ENCODE data around the genes MYO15A, GRAPL and SLC47A1.

- PRO-cap, 3 experiments = no peak in any of the 3 experiments
- RAMPAGE, long total RNA = no peak
Measured at GRCh38 chr17:17958479-17958887, 13.7 kb downstream of the TOM1L2 start.

DNA sequence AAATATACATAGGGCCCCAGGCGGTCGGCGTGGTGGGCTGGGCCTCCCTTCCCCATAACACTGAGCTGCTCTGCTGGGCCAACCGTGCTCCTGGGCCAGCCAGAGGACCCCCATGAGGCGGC is at the start of gene MYO15A:
Gene MYO15A (plus strand): TSS at position 85 of the 122 bp plus-strand sequence.
- PRO-cap, 3 experiments = no peak in any of the 3 experiments
- RAMPAGE, long total RNA = no peak

GRCh38 chr17:18182508-18182704 is 1.2 kb upstream of the ALKBH5 start:
- PRO-cap, 3 experiments = no peak in any of the 3 experiments
- RAMPAGE, long total RNA = no peak

DNA sequence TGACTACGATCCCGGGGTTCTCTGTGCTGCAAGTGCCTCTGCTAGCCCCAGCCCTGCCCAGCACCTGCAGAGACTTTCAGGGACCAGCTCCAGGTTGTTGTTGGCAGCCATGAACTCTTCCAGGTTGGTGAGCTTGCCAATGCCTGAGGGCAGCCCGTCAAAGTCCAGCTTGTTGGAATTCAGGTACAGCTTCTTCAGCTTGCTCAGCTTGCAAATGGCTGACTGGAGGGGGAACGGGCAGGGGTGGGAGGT is 5.4 kb downstream of the FLII start:
- PRO-cap, 3 experiments = no peak in any of the 3 experiments
- RAMPAGE, long total RNA = no peak

GRCh38 chr17:18261206-18261621 is 752 bp downstream of the MIEF2 start:
- PRO-cap, 3 experiments = no peak in any of the 3 experiments
- RAMPAGE, long total RNA = no peak

DNA sequence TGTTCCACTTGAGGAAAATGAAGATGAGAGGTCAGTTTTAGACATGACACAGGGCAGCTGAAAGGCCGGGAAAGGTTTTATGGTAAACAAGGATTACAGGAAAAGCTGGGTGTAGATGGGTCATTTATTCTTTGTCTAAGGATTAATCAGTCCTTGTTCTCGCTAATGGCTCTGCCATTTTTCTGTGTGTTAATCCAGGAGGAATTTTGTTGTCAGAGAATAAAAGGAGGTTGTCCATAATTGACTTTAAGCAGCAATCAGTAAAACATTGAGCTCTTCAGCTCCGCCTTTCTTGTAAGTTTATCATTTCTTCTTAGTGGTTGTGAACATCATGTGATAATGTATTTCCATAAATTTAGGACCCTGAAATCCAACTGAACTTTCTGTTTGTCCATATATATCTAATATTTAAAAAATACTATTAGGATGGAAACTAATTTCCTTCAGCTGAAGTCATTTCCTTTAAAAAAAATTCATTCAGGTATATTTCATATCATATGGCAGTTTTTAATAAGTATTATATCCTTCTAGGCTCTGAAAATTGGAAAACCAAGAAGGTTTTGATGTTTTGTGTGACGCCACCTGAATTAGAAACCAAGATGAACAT is 7.4 kb downstream of the PRPSAP2 start:
- PRO-cap, 3 experiments = no peak in any of the 3 experiments
- RAMPAGE, long total RNA = no peak

DNA sequence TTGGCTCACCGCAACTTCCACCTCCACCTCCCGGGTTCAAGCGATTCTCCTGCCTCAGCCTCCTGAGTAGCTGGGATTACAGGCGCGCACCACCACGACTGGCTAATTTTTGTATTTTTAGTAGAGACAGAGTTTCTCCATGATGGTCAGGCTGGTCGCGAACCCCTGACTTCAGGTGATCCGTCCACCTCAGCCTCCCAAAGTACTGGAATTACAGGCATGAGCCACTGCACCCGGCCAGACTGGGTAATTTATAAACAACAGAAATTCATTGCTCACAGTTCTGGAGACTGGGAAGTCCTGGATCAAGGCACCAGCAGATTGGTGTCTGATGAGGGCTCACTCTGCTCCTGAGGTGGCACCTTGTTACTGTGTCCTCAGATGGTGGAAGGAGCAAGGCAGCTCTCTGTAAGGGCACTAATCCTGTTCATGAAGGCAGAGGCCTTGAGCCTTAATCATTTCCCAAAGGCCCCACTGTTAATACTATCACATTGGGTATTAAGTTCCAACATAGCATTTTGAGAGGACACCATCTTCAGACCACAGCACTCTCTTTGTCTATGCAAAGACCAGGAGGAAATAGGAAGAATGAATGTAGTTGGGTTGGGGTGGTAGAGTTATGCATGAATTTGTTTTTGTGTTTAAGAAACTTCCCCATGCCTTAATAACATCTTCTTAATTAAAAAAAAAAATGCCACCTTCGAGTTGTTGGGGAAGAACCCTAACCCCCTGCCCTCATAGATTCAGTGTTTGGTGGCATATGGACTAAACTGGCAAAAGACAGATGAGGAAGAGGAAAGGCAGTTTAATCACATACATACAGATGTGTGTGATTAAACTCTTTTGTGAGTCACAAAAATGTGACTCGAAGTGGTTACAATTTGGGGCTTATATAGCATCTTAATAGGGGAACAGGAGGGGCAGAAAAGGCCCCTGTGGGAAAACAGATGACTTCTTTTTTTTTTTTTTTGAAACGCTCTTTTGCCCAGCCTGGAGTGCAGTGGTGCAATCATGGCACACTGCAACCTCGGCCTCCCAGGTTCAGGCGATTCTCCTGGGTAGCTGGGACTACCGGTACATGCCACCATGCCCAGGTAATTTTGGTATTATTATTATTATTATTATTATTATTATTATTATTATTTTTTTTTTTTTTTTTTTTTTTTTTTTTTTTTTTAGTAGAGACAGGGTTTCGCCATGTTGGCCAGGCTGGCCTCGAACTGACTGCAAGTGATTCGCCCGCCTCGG is 35.1 kb upstream of the SLC5A10 start:
- PRO-cap, 3 experiments = no peak in any of the 3 experiments
- RAMPAGE, long total RNA = no peak

- PRO-cap, 3 experiments = no peak in any of the 3 experiments
- RAMPAGE, long total RNA = no peak
Measured at GRCh38 chr17:18977882-18978787, 26.2 kb downstream of the SLC5A10 start.

- PRO-cap, 3 experiments = no peak in any of the 3 experiments
- RAMPAGE, long total RNA = no peak
Measured at GRCh38 chr17:18981259-18982587, 22.8 kb downstream of the FAM83G start.

DNA sequence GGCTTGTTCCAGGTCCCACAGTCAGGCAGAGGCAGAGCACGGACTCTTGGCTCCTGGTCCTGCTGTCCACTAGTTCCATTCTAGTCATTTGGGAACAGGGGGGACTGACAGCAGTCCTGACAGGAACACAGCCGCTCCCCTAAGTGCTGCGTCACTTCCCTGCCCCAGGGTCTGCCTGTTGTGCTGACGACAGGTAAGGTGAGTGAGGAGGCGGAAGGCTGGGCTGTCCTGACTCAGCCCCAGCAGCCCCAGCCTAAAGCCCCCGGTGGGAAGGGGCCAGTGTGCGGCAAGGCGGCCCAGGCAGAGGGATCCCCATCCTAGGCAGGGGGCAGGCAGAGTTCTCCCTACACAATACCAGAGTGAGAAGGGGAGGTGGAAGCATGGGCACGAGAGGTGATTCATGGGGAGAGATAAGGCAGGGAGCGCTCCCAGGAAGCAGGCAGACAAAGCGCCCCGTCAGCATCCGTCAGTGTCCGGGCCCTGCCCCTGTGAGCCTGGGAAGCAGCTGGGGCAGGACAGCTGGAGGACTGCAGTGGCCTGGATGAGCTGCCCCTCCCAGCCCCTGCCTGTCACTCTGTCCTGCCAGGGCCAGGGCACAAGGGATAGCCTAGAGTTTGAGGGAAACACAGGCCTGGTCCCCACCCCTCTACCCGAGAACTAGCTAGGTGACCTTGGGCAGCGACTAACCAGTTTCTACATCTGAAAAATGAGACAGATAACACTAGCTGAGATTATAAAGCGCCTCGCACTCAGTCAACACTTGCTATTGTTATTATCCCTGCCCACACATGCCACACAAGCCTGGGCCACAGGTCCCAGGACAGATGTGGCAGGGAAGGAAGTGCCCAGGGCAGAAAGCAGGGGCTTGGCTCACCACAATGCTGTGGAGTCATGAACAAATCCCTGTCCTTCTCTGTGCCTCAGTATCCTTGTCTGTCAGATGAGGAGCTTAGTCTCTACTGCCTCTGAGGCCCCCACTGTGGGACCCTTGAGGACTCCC is 3.9 kb downstream of the FAM83G start:
- PRO-cap, 3 experiments = no peak in any of the 3 experiments
- RAMPAGE, long total RNA = no peak

GRCh38 chr17:19127168-19127640 is at the start of gene GRAPL:
GRAPL (plus strand) TSS chr17:19127589.
- PRO-cap, 3 experiments = no peak in any of the 3 experiments
- RAMPAGE, long total RNA = no peak

- PRO-cap, 3 experiments = no peak in any of the 3 experiments
- RAMPAGE, long total RNA = no peak
Measured at GRCh38 chr17:19250784-19251390, 13.7 kb downstream of the EPN2 start.

DNA sequence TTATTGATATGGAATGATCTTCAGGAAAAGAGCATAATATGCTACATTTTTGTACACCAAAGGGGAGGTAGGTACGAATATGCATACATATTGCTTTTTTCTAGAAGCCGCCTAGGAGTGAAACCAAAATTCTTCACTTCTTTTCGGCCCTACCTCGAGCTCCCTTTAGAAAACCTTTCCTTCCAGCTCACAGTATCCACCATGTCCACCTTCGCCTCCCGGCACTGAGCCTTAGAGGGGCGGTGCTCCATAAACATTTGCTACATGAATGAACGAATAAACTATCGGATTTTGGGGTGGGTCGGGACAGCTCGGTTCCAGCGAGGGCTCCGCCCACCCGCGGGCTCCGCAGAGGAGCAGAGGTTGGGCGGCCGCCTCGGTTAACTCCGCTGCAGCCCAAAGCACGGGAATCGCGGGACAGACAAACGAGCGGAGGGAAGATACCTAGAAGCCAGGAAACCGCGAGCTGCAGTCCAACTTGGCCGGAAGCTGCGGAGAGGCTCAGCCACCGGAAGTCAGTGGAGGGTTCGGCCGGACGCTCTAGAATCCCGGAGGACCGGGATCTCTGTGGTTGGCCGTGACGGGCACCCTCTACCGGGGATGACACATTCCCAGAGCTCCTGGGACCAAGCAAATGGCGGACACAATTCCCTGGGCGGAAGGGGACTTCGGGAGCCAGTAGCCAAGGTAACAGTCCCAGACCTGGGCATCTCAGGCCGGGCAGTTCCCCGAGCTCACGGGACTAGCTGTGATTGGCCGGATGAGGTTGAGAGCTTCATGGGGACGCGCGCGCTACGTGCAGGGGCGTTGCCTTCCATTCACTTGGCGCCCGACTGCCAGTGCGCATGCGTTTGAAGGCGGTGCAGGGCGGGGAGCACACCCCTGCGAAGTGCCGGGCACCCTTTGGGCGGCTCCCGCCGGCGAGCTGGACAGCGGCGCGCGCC is 611 bp upstream of the MAPK7 start:
- PRO-cap, 3 experiments = peak in 3 of 3 experiments; most common plus-strand start position 614 of the sequence (in 3); most common minus-strand start position 835 of the sequence (in 3)
- RAMPAGE, long total RNA = no peak

DNA sequence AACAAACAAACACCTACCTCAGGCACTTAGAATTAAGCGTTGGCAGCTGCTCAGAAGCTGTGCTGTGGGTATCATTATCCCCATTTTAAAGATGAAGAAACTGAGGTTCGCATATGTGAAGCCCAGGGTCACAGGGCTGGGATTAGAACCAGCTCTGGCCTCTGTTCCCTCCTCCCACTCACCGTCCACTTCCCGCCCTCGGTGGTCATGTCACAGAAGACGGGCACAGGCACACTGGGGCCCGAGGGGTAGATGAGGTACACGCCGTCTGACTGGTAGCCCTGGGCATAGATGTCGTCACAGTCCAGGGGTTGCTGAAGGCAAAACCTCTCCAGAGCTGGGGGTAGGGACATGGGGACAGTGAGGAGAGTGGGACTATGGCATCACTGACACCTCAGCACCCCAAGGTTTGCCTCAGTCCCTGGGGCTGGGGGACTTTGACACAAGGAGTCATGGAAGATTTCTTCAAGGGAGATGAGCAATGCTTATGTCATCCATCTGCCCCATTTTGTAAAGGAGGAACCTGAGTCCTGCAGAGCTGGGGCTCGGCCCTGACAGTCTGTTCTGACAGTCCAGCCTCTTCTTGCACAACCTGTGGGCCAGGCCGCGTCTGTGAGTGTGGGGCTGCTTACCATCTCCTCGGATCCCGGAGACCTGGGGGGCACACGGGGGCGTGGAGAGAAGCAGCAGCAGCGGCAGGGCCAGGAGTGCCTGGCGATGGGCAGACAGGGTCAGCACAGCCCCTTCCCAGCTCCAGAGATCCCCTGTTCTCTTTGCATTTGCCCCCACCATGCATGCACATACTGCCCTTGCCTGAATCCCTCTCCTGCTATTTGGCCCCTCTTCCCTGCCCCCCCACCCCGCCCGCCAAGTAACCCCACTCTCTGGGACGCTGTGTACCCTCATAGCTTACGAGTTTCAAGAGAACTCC is 597 bp downstream of the MFAP4 start:
- PRO-cap, 3 experiments = no peak in any of the 3 experiments
- RAMPAGE, long total RNA = no peak

- PRO-cap, 3 experiments = no peak in any of the 3 experiments
- RAMPAGE, long total RNA = no peak
Measured at GRCh38 chr17:19398233-19398886, 11.4 kb upstream of the MFAP4 start.

DNA sequence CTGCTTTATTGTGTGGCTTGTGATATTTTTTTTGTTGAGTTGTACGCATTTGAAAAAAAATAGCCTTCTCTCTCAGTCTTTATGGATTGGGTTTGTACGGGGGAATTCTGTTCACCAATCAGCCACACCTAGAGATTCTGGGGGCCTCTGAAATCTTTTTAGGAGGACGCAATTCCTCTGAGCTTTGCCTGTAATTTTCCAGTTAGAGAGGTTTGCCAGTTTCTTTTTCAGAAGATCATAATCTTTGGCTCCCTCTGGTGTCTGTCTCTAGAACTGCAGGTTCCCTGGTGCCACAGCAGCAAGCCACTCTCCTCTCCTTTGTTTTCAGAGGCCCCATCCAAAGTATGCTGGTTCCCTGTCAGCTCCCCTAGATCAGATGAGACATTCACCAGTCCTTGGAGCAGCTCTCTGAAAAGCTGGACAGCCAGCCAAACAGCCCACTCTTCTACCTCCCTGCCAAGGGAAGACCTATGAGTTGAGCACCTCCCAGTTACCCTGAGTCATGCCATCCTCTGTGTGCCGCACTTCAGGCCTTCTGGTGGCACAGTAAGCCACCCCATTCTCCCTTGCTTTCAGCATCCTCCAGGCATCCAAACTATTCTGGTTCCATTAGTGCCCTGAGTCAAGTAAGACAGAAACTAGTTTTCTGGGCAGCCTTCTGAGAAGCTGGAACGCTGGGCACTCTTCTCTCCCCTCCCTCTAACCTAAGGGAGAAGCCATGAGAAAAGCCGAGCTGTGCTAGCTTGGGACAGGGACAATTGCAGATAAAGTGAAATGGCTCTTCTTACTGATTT is 36.2 kb downstream of the RNF112 start:
- PRO-cap, 3 experiments = peak in 1 of 3 experiments; most common plus-strand start position 130 of the sequence (in 1); most common minus-strand start position 139 of the sequence (in 1)
- RAMPAGE, long total RNA = no peak

DNA sequence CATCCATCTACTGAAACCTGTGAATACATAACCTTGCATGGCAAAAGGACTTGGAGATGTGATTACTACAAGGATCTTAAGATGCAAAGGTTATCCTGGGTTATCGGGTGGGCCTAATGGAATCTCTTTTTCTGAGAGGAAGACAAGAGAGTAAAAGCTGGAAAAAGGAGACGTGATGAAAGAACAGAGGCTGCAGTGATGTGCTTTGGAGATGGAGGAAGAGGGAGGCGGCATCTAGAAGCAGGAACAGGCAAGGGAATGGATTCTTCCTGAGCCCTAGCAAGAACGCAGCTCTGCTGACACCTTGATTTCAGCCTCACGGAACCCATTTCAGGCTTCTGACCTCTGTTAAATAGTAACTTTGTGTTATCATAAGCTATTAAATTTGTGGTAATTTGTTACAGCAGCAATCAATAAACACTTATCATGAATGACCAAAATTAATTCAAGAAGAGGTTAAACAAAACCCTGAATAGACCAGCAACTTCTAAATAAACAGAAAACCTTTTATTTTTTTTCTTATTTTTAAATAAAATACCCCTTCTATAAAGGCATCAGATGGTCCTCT is 4.2 kb upstream of the SLC47A1 start:
- PRO-cap, 3 experiments = no peak in any of the 3 experiments
- RAMPAGE, long total RNA = no peak

GRCh38 chr17:19533530-19534039 is at the start of gene SLC47A1:
SLC47A1 (plus strand) TSS chr17:19533854.
- PRO-cap, 3 experiments = no peak in any of the 3 experiments
- RAMPAGE, long total RNA = no peak

- PRO-cap, 3 experiments = peak in 1 of 3 experiments; most common minus-strand start chr17:19534279 (in 1)
- RAMPAGE, long total RNA = no peak
Measured at GRCh38 chr17:19534040-19534794, 563 bp downstream of the SLC47A1 start.

DNA sequence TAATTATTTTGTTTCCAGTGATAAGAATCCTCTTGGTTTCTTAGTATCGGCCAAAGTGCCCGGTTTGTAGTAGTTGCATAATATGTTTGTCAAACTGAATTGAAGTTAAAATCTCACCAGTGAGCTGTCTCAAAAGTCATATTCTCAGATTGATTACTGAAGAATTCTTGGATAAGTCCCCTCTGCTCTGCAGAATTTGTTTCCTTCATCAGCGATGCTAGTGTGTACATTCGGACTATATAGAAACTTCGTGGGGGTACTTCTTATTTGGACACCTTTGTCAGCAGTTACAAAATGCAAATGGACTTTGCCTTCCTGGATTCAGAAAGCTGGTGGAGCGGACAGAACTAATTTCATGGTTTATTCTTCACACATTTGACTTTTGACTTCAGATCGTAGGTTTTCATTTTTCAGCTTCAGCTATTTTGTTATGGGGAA is 28.2 kb downstream of the SLC47A1 start:
- PRO-cap, 3 experiments = no peak in any of the 3 experiments
- RAMPAGE, long total RNA = no peak

All from cerebellum (tissue), 5 donors.